Neuron (in vitro differentiated cells): Measurements from ENCODE around the genes XXYLT1 and TNK2.

- PRO-cap: unidirectional peak, plus-strand start at chr3:195173994
Observed at GRCh38 chr3:195173698-195174142, 97.2 kb downstream of the XXYLT1 start.

DNA sequence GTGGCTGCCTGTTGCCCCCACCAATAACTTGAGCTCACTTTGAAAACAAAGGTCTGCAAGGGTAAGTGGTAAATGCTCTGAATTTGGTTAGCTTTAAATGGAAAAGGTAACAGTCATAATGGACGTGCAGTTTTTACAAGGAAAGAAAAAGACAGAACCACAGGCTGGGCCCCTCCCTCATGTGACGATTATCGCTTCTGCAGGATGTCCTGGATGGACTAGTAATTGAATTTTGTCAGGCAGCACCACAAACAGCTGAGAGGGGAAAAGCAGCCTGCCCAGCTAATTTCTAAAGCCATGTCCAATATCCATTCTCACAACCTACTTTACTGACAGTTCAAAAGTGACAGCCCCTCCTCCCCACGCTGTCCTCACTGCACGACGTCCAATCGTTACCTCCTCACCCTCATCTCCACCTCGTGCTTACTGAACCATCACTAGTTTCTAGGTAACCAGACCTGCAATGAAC, 27.3 kb downstream of the XXYLT1 start:
- PRO-cap: no peak

GRCh38 chr3:195271008-195272011, at the start of gene XXYLT1:
TSS of gene XXYLT1 (minus strand) at chr3:195271159.
- PRO-cap: bidirectional peak, plus-strand start at chr3:195271348, minus-strand start at chr3:195271159; unidirectional peak, minus-strand start at chr3:195271588

GRCh38 chr3:195450713-195451026, 7.8 kb upstream of the ACAP2 start:
- PRO-cap: no peak

DNA sequence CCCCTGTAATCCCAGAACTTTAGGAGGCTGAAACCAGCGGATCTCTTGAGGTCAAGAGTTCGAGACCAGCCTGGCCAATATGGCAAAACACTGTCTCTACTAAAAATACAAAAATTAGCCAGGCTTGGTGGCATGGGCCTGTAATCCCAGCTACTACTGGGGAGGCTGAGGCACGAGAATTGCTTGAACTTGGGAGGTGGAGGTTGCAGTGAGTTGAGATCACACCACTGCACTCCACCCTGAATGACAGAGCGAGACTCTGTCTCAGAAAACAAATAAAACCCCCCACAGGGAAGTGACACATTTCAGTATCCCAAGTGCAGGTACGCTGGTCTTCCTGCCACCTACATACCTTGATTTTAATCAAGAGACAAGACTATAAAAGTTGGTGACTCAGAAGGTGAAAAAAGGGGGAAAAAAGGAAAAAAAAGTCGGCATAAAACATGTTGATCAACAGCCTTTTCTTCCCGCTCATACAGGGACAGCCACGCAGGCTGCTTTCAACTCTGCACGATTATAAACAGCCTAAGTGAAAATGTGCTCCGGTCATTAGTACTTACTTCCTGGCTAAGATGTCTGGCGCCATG, 18.8 kb downstream of the PPP1R2 start:
- PRO-cap: no peak

- PRO-cap: no peak
Observed at GRCh38 chr3:195555205-195555601, 12.1 kb upstream of the PPP1R2 start.

GRCh38 chr3:195579205-195579678, 4.5 kb downstream of the APOD start:
- PRO-cap: no peak

- PRO-cap: no peak
Observed at GRCh38 chr3:195583063-195583445, 686 bp downstream of the APOD start.

- PRO-cap: no peak
Observed at GRCh38 chr3:195584250-195584738, 554 bp upstream of the APOD start.

DNA sequence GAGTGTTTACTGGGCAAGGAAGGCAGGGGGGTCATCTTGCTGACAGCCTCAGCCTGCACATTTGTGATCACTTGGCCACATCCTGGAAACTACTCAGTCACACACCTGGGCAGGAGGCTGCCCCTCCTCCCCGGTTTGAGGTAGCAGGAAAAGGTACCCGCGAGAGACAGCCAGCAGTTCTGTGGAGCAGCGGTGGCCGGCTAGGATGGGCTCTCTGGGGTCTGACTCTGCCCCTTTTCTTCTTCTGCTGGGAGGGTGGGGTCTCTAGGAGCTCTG, 30.9 kb upstream of the APOD start:
- PRO-cap: no peak

GRCh38 chr3:195657347-195658215, 63.2 kb upstream of the MUC20 start:
- PRO-cap: bidirectional peak, plus-strand start at chr3:195658116, minus-strand start at chr3:195657888

GRCh38 chr3:195863054-195864157, 44.9 kb downstream of the TNK2 start:
- PRO-cap: no peak

GRCh38 chr3:195877646-195878651, 30.4 kb downstream of the TNK2 start:
- PRO-cap: no peak

DNA sequence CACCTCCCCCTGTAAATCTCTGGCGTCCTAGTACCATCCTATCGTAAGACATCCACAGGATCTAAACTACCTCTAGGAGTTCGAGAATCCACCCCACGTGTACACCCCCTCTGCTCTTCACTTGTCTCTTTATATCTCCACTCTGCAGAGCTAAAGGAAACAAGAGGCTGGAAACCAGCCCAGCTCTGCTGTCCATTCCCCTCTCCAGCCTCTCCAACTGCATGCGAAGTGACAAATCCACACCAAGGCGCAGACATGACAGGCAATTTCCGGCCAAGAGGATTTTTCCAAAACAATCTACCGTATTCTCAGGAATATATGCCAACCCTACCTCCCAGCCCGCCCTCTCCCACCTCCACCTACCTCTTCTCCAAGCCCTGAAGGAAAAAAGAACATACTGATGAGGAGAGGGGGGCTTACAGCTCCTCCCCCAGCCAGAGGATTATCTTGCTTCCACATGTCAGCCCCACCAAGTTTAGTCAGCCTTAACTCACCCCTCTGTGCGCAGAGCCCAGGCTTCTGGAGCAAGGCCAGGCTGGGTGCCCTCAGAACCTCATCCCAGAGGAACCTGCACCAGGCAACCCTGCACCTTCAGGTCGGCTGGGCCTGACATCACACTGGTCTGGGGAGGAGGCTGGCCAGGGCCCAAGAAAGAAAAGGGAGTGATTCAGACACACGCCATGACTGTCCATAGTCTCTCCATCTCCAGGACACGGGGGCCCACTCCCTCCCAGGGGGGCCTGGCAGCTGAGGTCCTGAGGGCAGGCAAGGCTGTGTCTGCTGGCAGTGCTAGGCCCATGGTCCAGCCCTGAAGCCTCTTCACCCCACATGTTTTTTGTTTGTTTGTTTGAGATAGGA, 11.4 kb downstream of the TNK2 start:
- PRO-cap: no peak

GRCh38 chr3:195907600-195908758, at the start of gene TNK2:
TSS of gene TNK2 (minus strand) at chr3:195908551.
- PRO-cap: no peak

DNA sequence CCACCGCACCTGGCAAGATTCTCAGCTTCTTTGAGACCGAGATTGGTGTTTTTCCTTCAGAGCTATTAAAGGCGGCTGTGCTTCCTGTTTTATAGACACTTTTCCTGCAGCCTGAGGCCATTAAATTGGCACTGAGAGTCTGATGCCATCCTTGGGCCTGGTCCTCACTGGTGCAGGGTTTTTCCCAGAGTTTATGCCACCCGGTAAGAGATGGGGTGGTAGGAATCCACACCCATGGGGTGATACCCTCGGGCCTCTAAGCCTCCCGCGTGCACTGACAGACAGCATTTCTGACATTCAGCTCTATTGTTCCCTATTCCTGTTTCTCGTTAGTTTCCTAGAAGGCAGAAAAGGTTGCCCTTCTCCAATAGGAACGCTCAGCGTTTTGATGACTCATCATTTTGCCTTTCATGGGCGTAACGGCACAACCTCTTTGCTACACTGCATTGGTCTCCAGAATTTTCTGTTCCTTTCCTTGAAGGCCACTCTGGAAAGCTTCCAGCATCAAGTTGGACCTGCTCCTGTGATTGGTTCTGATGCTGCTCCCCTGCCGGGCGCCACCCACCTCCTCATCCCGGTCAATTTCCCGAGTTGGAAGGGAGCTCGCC, 12.9 kb upstream of the TNK2 start:
- PRO-cap: no peak

DNA sequence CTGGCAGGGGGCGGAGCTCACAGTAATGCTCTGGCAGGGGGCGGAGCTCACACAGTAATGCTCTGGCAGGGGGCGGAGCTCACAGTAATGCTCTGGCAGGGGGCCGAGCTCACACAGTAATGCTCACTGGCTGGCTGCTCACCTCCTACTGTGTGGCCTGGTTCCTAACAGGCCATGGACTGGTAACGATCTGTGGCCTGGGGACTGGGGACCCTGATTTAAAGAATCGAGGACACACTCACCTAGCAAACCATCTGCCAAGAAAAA, 54.0 kb upstream of the TNK2 start:
- PRO-cap: no peak

DNA sequence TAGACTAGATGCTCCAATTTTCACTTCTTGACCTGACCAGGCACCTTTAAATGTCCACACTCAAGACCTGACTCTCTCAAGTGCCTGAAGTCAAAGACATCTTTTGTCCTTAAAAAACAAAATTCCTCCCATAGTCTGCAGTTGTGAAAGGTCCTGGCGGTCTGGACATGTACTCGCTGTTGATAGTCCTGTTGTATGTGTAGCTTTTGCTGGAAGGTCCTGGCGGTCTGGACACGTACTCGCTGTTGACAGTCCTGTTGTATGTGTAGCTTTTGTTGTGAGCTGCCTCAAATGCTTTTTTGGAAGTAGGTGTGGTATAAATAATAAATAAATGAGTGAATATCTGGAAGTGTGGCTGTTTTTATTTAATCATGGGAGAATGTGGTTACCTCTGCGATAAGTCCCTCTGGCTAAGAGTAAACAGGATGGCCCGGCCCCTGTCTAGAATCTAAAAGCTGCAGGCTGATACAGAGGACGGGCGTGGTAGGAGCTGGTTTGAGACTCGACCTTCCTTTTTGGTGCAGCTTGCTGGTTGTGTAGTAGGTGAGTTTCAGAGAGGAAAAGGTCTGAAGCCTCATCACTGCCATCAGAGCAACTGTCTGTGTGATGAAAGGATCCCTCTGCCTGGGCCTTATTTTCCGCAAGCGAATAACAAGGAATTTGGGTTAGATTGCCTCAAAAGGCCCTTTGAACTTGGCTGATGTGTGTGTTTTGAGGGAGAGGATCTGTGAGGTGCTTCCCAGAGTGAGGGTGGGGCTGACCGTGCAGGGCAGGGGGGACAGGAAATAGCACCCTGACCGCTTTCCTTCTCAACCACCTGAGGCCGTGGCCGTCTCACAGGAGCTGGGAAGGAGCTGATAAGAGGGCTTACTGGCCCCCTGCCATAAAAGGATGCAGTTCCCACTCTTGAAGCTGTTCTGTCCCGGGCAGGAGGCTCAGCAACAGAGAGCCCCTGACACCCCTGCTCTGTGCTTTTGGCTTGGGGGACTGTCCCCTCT, 45.3 kb upstream of the TFRC start:
- PRO-cap: no peak

GRCh38 chr3:196135885-196136429, 54.1 kb upstream of the TFRC start:
- PRO-cap: no peak

DNA sequence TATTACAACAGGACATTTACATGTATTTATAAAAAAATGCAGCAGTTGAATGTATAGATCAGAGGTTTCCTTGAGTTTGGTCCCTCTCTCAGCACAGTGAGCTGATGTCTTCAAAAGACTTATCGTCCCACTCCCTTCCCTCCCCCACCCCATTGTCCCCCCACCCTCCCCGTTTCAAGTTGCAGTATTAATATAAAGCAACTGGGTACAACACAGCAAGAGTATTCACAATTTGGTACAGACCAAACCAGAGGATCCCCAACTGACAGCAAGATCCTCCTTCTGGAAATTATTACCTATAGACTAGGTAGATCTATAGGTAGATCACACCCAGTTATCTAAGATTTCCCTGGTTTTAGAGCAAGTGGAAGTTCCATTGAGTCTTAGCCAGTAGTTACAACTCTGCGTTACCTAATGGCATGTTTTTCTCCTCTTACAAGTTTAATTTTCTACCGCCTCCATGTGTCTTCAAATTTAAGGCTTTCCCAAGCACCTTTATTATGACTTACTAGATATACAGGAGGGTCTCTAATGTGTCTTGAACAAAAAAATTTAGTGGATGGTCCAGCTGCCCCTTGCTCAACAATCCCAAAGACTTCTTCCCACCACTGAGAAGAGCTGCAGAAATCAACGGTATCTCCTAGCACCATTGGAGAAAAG, 9.6 kb upstream of the TM4SF19 start:
- PRO-cap: no peak